Non-pigmented ciliary epithelial cell (primary cell): ENCODE measurements around a stretch of chr3.

DNA sequence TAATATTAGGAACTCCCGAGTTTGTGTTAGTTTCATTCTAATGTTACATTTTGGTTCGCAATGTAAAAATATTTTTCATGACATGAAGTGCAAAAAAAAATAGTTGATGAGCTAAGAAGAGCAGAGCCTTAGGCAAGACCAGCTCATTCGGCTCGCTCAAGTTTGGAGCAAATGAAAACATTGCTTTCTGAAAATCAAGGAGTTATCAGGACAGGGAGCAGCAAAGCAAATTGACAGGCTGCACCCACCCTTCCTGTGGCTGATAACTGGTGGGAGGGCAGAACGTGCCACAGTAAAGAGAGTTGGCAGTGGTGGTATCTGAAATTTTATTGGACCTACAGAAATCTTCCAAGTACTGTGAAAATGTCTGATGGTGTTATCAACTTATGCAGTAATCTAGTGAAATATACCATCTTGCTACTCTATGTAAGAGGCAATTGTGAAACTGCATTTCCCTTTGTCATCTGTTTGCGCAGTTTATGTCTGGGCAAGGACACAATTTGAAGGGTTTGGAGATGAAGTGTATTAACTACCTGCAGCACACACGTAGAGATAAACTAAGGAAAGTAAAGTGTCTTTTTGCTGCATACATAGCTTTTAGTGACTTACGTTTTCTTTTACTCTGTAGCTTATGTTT is 1.5 kb downstream of the PLCL2 start:
- RRBS: no CpG with 5 or more reads among the region's 8 CpGs

DNA sequence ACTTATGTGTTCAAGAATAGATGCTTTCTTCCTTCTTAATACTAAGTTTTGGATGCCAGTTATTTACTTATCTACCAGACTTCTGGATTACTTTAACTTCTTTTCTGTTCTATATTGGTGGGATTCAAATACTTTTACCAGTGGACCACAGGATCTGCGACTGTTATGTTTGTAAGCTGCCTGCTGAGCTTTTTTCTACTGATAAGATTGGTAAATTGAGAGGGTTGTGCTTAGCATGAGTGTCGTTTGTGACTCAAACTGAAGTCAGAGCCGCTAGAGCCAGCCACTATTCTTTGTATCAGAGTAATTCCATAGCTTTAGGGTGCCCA is 5.8 kb downstream of the PLCL2 start:
- RRBS: no CpG with 5 or more reads among the region's 3 CpGs

- RRBS: no CpG with 5 or more reads among the region's 6 CpGs
Observed at GRCh38 chr3:17493192-17494049, 249.0 kb downstream of the TBC1D5 start.

GRCh38 chr3:17610082-17610689 is 132.2 kb downstream of the TBC1D5 start:
- RRBS: no CpG with 5 or more reads among the region's 5 CpGs

DNA sequence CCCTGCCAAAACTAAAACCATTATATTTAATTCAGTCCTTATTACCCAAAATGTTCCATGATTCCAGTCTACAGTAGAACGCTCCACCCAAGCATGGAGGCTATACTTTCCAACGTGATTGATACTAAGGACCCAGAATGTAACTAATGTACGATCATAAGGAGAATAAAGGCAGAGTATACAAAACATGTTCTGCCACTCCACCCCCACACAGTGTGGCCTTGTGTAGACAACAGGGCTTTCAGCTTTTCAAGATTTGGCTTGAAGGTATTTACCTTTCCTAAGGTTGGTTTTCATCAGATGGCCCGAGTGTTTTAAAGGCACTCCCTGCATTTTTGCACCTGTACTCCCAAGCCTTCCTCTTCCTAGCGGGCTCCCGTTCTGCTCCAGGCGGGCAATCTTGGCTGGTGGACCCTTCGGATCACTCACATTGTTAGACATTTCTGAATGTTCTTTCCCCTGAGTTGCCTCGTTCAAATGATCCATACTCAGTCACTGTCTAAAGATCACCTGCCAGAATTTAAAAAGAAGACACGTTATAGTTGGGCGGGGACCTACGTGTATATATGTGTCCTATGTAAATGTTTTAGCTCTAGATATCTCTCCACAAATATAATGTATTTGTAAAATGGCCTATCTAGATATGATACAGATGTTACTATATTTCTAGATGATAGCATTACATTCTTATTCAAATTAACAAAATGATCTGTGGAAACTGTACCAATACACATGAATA is 4.5 kb downstream of the SATB1 start:
- RRBS: no CpG with 5 or more reads among the region's 12 CpGs

DNA sequence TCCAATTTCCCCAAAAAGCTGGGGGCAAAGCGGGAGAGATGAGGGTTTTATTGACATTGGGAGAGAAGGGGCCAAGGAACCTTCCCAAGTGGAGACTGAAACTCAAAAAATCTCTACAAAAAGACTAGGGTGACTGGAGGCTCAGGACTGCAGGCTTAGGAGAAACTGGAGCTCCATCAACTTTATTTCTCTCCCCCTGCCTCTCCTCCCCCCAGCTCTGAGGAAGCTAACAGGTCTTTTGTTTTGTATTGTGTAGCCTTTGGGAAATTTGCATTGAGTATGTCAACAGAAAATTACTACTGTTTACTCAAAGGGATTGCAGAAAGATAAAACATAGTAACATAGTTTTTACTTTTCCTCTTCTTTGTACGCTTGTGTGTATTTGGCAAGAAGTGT is 20.9 kb upstream of the SATB1 start:
- RRBS: no CpG with 5 or more reads among the region's 2 CpGs

GRCh38 chr3:18693559-18694074 is 268.5 kb upstream of the SATB1 start:
- RRBS: no CpG with 5 or more reads among the region's 22 CpGs

DNA sequence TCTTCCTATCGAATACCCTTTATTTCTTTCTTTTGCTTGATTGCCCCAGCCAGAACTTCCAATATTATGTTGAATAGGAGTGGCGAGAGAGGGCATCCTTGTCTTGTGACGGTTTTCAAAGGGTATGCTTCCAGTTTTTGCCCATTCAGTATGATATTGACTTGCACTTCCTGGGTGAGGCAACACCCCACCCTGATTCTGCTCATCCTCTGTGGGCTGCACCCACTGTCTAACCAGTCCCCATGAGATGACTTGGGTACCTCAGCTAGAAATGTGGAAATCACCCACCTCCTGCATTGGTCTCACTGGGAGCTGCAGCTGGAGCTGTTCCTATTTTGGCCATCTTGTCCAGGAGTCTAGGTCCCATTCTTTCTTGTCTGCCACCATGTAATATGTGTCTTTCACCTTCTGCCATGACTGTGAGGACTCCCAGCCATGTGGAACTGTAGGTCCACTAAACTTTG is 44.8 kb upstream of the KCNH8 start:
- RRBS: no CpG with 5 or more reads among the region's 3 CpGs

- RRBS: no CpG with 5 or more reads among the region's 5 CpGs
Observed at GRCh38 chr3:20104328-20104825, 64.1 kb downstream of the KAT2B start.

- RRBS: no CpG with 5 or more reads among the region's 1 CpG
Observed at GRCh38 chr3:21042763-21043085, 708.3 kb downstream of the ZNF385D start.

DNA sequence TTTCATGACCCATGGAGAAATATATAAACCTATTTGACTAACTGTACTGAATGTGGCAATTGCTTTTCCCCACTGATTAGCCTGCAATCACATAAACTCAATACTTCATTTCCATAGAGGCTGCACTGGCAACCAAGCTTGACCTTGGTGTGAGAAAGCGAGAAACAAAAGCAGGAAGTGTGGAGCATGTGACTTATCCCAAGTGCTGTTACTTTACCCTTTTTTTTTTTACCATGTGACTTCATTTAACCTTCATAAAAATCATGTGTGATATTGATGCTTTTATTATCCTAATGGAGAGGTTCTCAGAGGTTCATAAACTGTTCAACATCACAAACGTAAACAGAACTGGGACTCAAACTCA is 34.8 kb upstream of the ZNF385D start:
- RRBS: no CpG with 5 or more reads among the region's 2 CpGs

GRCh38 chr3:22615525-22615817 is 587.7 kb upstream of the UBE2E2 start:
- RRBS: no CpG with 5 or more reads among the region's 2 CpGs

GRCh38 chr3:23235165-23235719 is 32.1 kb downstream of the UBE2E2 start:
- RRBS: no CpG with 5 or more reads among the region's 1 CpG

DNA sequence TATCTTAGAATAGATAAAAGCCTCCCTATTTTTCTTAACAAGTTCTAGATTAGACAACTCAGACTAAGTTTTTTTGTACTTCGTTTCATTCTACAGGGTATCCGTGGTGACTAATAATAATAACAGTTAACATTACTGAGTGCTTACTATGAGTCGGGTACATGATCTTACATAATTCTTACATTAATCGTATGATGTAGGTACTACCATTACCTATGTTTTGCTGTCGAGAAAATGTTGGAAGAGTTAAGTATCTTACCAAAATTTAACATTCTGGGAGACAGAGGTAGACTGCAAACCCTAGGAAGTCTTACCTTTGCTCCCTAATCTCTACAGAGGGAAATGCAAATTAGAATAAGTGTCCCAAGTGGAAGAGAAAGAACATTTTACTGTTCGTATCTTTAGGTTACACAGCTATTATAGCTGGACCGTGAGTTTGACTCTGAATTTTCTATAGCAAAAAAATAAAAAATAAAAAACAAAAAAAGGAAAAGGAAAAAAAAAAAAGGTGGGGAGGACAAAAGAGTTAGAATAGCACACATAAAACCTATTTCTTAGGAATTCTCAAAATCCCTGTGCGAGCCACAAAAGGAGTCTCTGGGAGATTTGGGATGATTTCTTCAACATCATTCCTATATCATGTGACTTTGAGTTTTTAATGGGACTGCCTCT is 60.9 kb downstream of the UBE2E2 start:
- RRBS: no CpG with 5 or more reads among the region's 8 CpGs

- RRBS: no CpG with 5 or more reads among the region's 3 CpGs
Observed at GRCh38 chr3:23264566-23265283, 61.6 kb downstream of the UBE2E2 start.

- RRBS: no CpG with 5 or more reads among the region's 5 CpGs
Observed at GRCh38 chr3:23268930-23269783, 66.0 kb downstream of the UBE2E2 start.

GRCh38 chr3:23804167-23804686 is 1.5 kb upstream of the UBE2E1 start:
- RRBS: no CpG with 5 or more reads among the region's 2 CpGs

- RRBS: no CpG with 5 or more reads among the region's 4 CpGs
Observed at GRCh38 chr3:23967662-23968373, 22.7 kb downstream of the NR1D2 start.

GRCh38 chr3:24365186-24365511 is 129.5 kb downstream of the THRB start:
- RRBS: no CpG with 5 or more reads among the region's 2 CpGs

DNA sequence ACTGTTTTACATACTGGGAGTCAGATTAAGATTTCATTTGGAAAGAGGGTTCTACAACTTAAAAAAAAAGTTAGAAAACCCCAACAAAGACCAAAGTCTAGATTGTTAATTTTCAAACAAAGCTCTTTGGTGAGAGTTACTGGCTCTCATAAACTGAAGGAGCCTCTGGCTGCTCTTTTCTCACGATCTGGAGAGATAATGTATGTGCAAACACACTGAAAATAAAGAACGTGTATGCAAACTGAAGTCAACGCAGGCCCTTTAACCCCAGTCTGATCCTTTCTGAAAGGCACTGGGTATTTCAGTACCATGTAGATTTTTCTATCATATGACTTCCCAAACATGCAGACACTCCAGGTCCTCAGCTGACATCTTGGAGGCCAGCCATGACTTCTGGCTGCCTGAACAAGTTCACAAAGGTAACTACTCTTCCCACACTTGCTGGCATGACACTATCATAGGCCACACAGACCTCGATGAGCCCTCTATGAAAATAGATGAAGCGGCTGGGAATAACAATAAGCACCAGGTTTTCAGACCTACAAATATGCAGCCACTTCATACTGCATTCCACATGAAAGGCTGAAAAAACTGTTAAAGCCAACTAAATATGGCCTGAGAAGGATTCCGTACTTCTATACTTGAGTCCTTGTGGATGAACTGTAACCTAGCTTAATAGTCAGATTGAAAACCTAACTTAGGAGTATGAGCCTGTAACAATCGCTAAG is 121.4 kb downstream of the THRB start:
- RRBS: no CpG with 5 or more reads among the region's 7 CpGs